ENCODE results near the gene ERGIC1.

- PRO-cap, result no peak
Measured at GRCh38 chr5:172004915-172005329, 1.5 kb downstream of the FBXW11 start.

- PRO-cap, result no peak
Measured at GRCh38 chr5:172042217-172042719, 35.8 kb upstream of the FBXW11 start.

GRCh38 chr5:172106582-172107433, 81.2 kb downstream of the STK10 start:
- PRO-cap, result no peak

GRCh38 chr5:172361297-172362047, 77.9 kb upstream of the UBTD2 start:
- PRO-cap, result no peak

DNA sequence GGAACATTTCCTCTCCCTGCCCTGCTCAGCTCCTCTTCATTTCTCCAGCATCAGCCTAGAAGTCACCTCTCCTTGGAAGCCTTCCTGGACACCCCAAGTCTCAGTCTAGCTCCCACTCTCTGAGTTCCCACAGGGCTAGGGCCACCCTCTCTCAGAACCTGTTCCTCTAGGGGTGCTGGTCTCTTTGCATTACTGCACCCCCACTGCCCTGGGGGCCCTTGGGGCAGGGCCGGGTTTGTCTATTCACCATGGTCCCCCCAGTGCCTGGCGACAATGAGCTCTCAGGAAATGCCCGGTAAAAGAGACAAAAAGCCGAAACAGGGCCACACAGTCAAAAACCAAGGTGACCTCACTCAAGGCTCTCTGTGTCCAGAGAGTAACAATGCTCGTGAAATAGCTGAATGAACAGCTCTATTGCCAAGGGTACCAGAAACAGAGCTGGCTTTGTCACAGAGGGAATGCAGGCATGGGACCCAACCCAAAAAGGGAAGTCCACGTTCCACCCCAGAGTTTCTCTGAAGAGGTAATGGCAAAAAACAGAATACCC, 16.1 kb downstream of the SH3PXD2B start:
- PRO-cap, result bidirectional peak, plus-strand start at position 429 of the sequence, minus-strand start at position 275 of the sequence

- PRO-cap, result bidirectional peak, plus-strand start at chr5:172453063, minus-strand start at chr5:172453026
Measured at GRCh38 chr5:172452263-172453198, 1.8 kb downstream of the SH3PXD2B start.

- PRO-cap, result no peak
Measured at GRCh38 chr5:172496769-172497493, 42.6 kb upstream of the SH3PXD2B start.

DNA sequence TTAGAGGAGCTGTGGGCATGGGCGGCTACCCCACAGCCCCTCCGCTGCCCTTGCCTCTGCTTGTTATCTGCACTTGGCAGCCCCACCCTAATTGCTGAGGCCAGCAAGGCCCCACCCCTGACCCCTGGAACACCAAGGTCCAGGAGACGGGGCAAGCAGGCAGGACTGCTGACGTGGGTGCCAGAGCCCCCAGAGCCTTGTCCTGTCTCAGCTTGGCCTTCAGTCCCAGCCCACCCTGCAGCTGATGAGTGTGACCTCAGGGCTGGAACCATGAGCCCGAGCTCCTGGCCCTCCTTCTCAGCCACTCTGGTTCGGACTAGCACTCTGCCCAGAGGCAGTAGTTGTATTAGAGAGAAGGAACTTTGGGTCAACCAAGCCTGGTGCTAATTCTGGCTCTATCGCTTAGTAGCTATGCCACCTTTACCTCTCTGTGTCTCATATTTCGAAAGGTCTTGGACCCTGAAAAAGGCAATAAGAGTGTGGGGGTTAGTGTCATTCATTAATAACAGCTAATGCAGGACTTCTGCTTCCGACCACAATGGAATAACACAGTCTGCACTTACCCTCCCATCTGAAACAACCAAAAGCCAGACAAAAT, 29.0 kb upstream of the NEURL1B start:
- PRO-cap, result no peak

- PRO-cap, result no peak
Measured at GRCh38 chr5:172731379-172732156, 39.4 kb downstream of the DUSP1 start.

GRCh38 chr5:172733065-172734352, 37.5 kb downstream of the DUSP1 start:
- PRO-cap, result no peak

DNA sequence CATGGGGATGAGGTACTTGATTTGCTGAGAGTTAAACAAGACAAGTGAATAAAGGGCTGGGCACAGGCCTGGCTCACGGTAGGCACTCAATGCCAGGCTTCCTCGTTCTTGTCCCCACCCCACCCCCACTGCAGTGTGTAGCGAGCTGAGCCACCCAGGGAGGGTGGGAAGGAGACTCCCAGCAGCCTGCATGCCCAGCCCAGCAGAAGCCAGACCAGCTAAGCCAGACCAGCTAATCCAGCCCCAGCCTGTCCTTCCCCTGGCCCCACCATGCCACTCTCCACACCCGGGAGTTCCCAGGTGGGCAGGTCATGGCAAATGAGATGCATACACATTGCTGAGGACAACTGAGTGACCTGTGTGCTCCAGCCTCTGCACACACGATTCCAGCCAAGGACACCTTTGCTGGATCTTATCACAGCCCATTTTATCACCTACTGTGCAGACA, 26.8 kb downstream of the DUSP1 start:
- PRO-cap, result no peak

DNA sequence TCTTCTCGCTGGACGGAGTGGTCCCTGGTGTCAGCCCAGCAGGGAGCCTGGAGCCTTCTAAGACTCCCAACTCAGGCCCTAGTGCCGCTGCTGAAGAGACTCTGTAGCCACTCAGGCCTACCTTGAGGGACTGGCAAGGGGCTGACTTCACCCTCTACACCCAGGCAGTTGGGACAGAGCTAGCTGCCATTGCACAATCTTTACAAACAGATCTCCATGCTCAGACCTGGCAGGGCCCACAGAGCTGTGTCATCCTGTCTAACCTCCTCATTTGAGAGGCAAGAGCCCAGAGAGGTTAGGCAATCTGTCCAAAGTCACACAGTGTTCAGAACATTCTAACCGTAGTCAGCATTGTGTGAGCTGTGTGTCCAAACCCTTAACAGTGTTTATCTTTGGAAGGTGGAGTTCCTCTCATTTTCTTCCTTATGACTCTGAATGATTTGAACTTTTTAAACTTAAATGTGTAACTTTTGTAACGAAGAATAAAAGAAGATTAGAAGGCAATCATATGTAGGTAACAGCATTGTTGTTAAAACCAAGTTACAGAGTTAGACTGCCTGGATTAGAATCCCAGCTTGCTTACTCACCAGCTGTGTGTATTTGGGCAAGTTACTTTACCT, 4.6 kb upstream of the DUSP1 start:
- PRO-cap, result no peak

GRCh38 chr5:172777435-172778085, 6.6 kb upstream of the DUSP1 start:
- PRO-cap, result no peak

DNA sequence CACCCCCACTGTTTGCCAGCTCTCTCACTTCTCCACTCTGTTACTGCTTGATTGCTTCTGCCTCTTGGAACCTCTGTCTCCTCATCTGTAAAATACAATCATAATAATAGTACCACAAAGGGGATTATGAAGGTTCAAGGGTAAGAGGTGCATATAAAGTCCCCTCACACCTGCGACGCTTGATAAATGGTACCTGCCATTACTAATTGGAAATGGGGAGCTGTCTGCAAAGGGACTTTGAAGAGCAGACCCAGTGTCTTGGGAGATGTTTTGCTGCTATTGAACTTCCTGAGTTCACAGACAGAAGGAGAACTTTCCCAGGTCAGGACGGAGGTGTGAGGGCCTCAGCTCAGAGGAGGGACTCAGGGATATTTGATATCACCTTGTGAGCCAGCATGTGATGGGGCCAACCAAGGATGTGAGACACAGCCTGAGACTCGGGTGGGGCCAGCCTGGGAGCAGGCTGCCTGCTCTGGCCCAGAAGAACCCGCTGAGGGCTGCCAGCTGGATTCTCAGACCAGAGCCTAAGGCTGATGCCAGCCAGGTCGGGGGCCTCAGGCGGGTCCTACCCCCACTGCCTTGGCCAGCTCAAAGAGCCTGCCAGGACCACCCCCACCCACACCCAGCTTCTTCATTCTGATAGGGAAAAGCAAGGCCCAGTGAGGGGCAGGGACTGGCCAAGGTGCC, 20.1 kb upstream of the DUSP1 start:
- PRO-cap, result no peak

- PRO-cap, result no peak
Measured at GRCh38 chr5:172797748-172798278, 26.8 kb upstream of the DUSP1 start.

DNA sequence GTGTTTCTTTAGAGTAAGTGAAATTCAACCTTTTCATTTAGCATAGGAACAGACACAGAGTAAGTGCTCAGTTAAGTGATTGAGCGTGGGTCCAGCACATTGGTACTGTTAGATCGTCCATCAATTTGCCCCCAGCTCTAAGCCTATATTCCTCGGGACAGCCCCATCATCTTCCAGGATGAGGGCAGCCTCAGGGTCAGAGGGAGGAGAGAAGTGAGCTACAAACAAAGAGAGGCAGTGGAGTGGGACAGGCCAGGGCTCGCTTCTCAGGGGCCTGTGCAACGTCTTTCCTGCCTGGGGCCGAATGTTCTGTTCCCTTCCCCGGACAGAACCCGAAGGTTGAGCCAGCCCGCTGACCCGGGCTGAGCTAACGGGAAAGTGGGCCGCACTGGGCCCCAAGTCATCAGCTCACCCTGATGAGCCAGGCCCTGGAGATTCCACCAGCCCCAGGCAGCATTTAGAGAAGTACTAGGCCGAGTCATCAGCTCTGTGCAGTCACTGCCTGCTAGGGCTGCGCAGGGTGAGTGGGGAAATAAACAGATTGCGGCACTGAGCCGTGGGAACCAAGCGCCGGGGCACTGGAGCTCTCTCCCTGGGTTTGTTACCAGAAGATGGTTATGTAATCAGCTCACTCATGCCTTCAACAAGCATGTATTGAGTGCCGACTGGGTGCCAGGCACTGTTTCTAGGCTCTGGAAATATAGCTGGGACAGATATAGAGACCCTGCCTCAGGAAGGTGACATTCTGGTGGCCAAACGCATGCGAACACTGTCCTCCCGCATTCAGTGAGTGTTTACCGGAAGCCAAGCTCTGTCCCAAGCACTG, 29.1 kb upstream of the DUSP1 start:
- PRO-cap, result no peak

GRCh38 chr5:172833074-172833350, 1.0 kb upstream of the ERGIC1 start:
- PRO-cap, result no peak

DNA sequence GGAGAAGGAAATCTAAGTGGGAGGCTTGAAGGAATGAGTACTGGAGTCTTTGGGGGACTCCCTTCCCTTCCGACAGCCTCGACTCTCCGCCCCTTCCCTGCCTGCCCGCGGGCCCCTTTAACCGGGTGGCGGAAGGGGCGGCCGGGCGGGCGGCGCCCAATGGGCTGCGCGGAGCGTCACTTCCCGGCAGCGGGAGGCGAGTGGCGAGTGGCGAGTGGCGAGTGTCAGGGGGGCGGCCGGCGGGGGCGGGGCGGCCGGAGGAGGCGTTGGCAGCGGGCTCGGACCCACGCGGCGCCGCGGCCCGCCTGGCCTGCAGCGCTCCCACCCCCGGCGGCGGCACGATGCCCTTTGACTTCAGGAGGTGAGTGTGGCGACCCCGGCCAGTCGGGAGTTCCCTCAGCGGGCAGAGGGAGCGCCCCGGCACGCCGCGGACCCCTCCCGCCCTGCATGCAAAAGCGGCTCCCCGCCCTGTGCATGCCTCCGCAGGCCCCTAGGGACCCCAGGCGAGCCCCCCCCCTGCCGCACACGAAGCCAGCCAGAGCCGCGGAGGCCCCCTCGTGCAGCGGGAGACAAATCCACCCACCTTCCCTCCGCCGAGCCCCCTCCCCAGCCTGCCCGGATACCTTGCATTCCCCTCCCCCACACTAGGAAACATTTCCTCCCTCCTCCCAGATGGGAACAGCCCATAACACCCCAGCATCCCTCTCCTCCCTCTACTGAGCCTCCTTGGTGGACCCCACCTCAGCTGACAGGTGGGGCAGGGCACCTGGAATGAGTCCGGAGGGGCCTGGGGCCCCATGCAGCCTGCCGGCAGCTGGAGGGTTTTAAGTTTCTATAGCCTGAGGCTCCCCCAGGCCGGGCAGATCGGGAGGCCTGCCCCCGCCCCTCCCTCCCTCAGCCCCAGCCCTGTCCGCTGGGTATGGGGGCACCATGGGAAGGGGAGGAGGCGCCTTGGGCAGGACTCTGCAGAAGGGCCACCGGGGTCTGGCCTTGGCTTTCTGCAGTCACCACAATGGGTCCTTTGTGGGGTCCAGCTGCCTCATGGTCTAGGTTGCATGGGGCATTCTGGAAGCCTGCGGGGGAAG, at the start of gene ERGIC1:
Gene ERGIC1, plus strand, starts transcription at position 179 of the 1,085 bp plus-strand sequence.
- PRO-cap, result bidirectional peak, plus-strand start at position 179 of the sequence, minus-strand start at position 90 of the sequence; bidirectional peak, plus-strand start outside the sequence, minus-strand start at position 1,014 of the sequence

- PRO-cap, result no peak
Measured at GRCh38 chr5:172854886-172855443, 20.9 kb downstream of the ERGIC1 start.

DNA sequence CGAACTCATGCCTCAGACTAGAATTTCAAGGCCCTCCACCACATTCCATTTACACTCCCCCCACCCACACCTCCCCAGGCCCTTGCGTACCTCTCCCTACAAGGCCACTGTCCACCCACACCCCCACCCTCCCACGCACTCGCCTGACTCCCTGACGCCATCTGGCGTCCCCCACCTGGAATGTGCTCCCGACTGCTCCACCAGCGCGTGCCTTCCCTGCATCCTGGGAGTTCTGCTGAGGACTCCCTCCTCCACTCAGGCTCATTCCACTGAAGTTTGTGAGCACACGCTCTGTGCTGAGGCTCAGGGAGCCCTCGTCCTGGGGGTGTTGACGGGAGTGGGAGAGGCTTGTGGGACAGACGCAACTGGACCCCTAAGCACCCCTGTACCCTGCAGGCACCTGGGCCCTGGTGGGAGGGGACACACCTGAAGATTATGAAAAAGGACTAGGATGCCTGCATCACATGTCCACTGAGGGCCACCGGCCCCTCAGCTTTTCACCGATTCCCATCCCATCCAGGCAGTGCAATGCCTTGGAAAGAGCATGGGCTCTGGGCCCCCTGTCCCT, 56.2 kb upstream of the RPL26L1 start:
- PRO-cap, result no peak